ENCODE data around the genes ARL17B, NSF, ITGB3, EFCAB13, SP2 and COPZ2.

GRCh38 chr17:46361662-46361815, at the start of gene ARL17B:
Gene ARL17B, minus strand, starts transcription at chr17:46361766.
- PRO-cap = no peak

DNA sequence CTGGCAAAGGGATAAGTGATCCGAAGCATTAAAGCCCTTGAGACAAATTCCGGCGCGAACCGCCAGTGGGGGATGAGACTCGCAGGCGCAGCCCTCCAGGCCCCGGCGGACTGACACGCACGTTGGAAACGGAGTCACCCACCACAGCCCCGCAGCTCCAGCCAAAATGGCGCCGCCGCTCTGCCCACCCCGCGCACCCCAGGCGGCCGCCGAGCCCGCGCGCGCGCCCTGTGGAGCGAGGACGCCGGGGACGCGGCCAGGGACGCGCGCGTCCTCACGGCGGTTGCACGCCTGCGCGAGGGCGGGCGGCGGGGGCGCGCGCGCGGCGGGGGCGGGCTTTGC, at the start of gene NSF:
Gene NSF, plus strand, starts transcription at position 279 of the 342 bp plus-strand sequence.
- PRO-cap = no peak

DNA sequence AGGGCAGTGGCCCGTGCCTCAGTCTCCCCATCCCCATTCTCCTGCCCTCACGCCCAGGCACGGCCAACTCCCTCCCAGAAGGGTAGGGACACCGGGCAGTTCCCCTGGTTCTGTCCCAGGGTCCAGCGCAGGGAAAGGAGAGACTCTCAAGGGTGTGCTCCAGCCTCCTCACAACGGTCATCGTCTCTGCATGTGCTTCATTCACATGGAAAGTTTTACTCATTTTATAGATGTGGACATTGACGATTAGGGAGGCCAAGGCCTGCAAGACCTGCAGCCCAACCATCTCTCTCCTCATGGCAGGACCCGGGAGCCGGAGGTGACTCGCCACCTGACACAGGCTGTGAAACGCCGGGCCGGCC, 47.9 kb downstream of the WNT3 start:
- PRO-cap = no peak

- PRO-cap = no peak
Observed at GRCh38 chr17:46782164-46782737, 36.2 kb downstream of the WNT3 start.

GRCh38 chr17:46867419-46867618, 15.9 kb downstream of the WNT9B start:
- PRO-cap = no peak

DNA sequence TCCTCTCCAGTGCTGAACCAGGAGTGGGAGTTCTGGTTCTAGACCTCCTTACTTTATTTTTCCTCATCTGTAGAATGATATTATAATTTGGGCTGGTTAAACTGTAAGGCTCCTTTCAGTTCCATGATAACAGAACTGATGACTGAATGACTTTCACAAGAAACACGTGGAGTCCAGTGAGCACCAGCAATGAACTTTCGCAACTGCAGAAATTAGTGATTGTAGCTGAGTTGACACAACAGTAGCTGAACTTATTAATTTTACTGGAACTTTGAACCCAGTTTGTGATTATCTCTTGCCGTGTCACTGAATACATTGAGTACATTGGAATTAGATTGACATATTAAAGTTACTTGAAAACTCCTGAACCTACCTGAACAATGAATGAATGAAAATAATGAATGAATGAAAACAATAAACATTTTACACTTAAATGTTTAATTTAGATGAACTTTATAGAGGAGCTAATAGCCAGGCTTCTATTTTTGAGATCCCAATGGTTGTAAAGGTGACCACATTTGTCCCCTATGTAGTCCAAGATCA, 2.6 kb downstream of the GOSR2 start:
- PRO-cap = no peak

- PRO-cap = no peak
Observed at GRCh38 chr17:46939704-46940733, 17.1 kb downstream of the GOSR2 start.

DNA sequence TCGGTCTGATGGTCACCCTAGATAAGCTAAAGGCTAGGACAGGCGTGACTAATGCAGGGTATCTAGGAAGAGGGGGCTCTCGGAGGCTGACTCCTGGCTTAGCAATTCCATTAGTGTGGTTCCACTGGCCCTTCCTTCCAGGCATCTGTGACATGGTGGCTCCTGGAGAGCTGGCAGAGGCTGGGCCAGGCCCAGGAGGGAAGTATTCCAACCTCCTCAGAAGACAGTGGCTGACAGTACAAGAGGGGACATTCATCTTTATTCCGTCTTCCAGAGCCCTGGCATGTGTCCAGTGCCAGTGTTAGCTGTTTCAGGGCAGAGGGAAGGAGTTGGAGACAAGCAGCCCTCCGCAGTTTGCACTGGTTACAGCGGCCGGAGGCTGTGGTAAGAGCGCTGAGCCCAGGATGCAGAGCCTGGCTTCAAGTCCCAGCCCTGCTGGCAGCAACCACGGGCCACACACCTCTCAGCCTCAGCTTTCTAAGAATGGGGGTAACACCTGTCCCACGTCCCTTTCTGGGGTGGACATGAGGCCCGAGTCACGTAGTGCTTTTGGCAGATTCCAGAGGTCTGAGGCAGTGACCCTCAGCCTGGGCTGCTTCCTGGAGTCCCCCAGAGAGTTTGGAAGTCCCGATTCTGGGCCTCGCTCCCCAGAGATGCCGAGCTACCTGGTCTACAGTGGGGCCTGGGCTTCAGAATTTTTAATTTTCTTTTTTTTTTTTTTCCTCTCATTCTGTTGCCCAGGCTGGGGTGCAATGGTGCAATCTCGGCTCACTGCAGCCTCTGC, 21.1 kb downstream of the GOSR2 start:
- PRO-cap = no peak

DNA sequence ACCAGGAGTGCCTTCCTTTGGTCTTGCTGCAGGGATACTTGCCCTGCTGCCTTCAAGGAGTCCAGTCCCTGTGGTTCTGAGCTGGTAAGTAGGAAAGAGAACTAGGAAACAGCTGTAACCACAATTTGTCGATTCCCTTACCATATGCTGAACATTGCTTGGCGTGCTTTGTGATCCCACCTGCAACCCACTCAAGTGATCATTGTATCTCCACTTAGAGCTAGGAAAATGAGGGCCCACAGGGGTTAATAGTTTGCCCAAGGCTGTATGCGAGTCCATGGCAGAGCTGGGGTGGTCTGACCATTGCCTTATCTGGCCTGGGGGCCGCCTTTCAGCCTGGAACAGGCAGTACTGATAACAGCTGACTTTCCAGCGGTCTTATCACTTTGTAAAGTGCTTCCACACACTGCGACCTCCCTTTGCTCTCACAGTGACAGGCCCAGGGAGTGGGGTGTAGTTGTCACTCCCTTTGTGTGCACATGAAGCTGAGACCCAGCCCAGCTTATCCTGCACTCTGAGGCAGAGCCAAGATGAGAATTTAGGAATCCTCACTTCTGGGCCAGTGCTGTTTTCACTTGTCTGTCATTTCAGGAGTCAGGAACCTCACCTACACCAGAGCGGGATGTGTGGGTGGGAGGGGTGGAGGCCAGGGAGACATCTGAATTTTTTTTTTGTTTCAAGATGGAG, 9.8 kb downstream of the MYL4 start:
- PRO-cap = no peak

- PRO-cap = unidirectional peak, plus-strand start at chr17:47253827; bidirectional peak, plus-strand start at chr17:47253928, minus-strand start at chr17:47253892
Observed at GRCh38 chr17:47253369-47254447, at the start of gene ITGB3. Gene ITGB3, plus strand, starts transcription at chr17:47253827.

- PRO-cap = no peak
Observed at GRCh38 chr17:47305682-47305955, 18.1 kb upstream of the EFCAB13 start.

DNA sequence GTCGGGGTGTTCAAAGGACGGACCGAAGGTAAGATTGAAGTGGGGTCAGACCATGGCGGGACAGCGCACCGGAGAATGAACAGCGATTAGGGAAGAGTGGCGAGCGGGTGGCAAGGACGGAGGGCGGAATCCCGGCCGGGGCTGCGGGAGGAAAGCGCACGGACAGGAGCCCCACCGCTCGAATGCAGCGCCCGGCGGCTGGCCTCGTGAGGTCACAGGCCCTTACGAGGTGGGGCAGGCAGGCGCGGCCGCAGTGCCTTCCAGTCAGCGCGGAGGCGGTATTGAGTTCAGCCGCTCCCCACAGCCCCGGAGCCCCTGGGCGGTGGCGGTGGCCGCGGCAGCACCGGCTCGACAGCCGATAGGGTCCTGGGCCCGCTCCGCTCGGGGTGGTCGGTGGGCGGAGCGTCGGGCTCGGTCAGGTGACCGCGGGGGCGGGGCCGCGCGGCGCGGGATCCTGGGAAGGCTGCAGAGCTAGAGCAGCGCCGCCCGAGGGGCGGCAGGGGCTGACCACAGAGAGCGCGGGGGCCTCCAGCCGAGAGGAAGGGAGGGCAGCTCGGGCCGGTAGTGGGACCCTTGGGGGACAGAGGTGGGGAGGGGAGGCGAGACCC, at the start of gene EFCAB13:
Gene EFCAB13, plus strand, starts transcription at position 442 of the 608 bp plus-strand sequence.
- PRO-cap = bidirectional peak, plus-strand start at position 263 of the sequence, minus-strand start at position 184 of the sequence; bidirectional peak, plus-strand start at position 479 of the sequence, minus-strand start at position 353 of the sequence

DNA sequence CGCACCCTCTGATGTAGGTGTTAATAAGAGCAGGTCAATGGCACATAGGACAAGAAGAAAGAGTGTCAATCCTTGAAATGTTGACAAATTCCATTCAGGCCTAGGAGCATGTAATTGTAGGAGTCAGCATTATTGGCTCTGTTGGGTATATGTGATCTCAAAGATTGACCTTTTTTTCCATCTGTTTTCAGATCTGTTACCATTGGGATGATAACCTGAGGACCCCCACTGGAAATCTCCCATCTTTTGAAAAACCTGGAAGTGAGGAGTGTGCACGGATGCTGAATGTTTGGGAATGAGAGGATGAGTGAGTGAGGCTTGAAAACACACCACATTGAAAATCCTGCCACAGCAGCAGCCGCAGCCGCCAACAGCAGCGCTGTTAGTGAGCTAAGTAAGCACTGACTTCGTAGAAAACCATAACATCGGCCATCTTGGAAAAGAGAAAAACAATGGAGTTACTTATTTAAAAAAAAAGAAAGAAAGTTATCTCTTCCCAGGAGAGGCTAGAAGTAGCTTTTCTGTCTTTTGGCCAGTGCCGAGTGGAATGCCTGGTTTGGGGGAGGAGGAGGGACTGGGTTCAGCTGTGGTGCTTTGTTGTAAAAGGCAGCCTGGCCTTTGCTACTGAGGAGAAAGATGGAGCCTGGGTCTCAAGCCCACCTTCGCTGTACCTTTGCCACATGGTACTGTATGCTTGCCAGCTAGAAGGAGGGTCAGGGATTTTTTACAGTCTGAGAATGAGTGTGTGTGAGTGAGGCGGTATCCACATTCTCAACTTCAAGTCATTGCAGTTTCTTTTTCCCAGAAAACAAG, 11.5 kb upstream of the TBKBP1 start:
- PRO-cap = no peak

GRCh38 chr17:47884930-47885569, 11.0 kb upstream of the SP2 start:
- PRO-cap = no peak

- PRO-cap = unidirectional peak, plus-strand start at chr17:47896247; unidirectional peak, plus-strand start at chr17:47896552
Observed at GRCh38 chr17:47895958-47896982, at the start of gene SP2. Gene SP2, plus strand, starts transcription at chr17:47896236.

- PRO-cap = unidirectional peak, plus-strand start at chr17:48037226; unidirectional peak, minus-strand start at chr17:48037792
Observed at GRCh38 chr17:48037077-48038000, at the start of gene COPZ2. Gene COPZ2, minus strand, starts transcription at chr17:48037797.

- PRO-cap = no peak
Observed at GRCh38 chr17:48122845-48123352, 15.3 kb downstream of the SNX11 start.

GRCh38 chr17:48154031-48154515, 46.5 kb downstream of the SNX11 start:
- PRO-cap = no peak

GRCh38 chr17:48310692-48311489, 119.1 kb downstream of the SKAP1 start:
- PRO-cap = no peak

DNA sequence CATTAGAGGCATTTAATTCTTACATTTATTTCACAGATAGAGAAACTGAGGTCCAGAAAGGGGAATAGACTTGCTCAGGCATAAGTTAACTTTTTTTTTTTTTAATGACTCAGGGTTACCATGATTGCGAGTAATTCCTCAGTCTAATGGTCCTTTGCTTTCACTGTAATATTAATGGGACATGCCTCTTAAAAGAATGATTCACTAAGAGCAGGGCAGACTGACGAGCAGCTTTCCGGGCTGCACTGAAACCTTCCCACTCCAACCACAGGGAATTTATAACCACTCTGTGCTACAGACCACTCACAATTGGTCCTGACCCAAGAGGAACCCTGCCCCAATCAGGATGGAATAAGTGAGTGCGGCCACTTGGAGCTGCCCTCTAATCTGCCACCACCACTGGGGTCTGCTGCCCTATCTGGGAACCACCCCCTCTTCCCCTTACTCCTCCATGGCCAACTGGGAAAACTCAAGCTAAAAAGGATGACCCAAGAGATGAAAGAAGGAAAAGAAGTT, 5.7 kb downstream of the HOXB2 start:
- PRO-cap = no peak

Measured in parotid gland (tissue), 1 donor.